Mesenchymal stem cell of Wharton's jelly (primary cell): ENCODE results near the genes JAKMIP3, CFAP46 and ADGRA1.

- CAGE, long polyA plus RNA: no peak
Observed at GRCh38 chr10:132037177-132037510, 28.6 kb upstream of the JAKMIP3 start.

DNA sequence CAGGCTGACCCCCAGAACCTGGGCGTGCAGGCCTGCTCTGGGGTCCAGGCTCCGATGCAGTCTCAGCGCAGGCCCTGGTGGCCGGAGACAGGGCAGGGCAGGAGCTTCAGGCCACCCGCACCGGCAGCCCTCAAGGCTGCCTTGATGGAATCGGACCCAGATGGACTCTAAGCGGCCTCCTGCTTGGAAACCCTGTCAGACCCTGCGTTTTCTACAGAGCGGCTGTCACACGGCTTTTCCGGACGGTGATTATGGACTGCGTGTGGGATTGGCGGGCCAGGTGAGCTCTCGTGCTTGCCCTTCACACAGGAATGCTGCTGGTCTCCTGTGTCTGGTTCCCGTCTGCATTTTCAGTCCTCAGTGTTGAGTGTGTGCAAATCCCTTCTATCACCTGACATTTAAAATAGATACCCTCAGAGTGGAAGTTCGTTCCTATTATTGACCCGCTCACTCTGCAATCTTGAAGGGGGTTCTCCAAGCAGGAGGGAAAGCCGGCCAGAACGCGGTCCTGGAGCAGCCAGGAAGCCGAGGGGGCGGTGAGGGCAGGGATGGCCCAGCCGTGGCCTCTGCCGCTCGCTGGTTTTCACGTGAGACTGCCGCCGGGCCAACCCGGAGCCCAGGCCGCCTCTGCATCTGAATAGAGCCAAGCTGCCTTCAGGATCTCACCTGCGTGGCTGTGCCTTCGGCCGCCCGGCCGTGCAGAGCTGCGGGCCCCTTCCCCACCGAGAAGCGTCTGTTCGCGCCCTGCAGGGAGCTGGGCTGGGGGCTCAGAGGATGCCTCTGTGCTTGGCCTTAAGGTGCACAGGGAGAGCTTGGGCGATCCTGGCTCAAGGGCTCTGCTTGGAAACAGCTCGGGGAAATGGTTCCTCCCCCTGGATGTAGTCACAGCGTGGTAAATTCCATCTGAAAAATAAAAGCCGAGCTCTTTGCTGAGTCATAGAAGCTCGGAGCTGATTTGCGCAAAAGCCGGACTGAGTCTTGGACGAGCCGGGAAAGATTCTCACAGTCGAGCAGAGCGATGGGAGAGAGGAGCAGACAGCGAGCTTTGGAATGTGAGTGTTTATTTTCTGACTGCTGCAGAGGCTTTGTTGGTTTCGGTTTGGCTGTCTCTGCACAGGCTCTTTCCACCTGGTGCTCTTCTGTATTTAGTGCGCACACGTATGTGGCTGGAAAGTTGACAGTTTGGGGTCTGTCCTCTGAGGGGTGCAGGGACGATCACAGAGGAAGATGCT, at the start of gene JAKMIP3:
TSS of gene JAKMIP3 (plus strand) at position 937 of the 1,232 bp plus-strand sequence.
- CAGE, long polyA plus RNA: no peak

DNA sequence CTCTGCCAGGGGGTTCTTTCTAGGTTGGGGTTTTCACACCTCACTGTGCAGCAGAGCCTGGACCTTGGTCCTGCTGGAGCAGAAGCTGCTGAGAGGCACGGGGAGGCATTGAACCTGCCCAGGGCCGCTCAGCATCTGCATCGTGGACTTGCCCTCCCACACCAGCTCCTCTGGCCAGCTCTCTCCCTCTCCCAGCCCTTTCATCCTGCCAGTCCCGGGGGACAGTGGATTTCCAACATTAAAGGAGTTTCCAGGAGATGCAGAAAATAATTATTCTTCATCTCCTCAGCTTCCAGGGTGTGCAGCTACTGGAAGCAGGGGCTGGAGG, 42.4 kb downstream of the JAKMIP3 start:
- CAGE, long polyA plus RNA: no peak

GRCh38 chr10:132320028-132320449, 12.0 kb upstream of the LRRC27 start:
- CAGE, long polyA plus RNA: no peak

DNA sequence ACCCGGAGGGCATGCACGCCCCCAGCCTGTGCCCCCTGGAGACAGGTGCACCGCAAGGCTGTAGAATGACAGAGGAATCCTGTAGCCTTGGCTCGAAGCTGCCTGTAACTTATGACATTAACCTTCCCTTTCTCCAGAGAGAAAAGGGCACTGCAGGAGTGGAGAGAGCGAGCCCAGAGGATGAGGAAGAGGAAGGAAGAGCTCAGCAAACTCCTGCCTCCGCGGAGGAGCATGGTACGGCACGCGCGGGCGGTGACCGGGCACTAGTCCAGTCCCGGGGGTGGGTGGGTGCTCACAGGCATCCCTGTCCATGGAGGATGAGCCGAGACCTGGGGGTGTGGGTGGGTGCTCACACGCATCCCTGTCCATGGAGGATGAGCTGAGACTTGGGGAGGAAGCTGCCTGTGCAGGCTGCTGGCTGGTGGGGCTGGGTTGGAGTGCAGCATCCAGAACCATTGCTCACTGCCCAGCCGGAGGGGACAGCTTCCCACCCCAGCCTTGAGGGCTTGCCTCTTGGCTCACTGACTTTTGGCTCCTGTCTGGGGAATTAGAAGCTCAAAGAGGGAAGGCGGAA, 23.7 kb downstream of the LRRC27 start:
- CAGE, long polyA plus RNA: no peak

DNA sequence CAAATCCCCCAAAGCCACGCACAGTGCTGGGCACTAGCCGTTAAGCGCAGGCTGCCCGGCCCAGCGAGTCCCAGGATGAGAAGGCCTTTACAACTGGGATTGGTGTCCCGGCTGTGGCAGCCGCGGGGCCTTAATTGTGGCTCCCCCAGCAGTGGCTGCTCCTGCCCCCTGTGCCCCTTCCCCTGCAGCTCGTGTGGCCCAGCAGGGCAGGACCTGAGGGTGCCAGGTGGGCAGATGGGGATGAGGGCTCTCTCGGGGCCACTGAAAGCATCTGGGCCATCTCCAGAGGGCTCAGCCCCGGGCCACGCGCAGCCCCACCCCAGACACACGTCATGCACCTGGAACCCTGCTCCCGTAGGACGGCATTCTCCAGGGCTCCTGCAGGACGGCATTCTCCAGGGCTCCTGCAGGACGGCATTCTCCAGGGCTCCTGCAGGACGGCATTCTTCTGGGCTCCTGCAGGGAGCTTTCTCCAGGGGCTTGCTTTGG, 6.7 kb downstream of the PWWP2B start:
- CAGE, long polyA plus RNA: no peak

DNA sequence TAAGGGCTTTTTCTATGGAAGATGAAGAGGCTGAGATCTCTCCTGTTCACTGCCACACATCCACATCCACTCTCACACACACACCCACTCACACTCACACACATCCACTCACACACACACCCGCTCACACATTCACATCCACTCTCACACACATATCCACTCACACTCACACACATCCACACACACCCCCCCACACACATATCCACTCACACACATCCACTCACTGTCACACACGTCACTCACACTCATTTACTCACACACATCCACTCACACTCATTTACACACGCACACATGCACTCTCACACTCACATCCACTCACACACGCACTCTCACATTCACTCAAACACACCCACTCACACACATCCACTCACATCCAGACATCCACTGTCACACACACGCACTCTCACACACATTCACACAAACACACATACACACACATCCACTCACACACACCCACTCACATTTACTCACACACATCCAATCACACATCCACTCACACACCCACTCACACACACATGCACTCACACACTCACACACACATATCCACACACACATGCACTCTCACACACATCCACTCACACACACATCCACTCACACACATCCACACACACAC, 18.2 kb downstream of the PWWP2B start:
- CAGE, long polyA plus RNA: no peak

GRCh38 chr10:132417675-132418514, 20.9 kb downstream of the PWWP2B start:
- CAGE, long polyA plus RNA: no peak

GRCh38 chr10:132422200-132422753, 25.3 kb downstream of the PWWP2B start:
- CAGE, long polyA plus RNA: no peak

- CAGE, long polyA plus RNA: no peak
Observed at GRCh38 chr10:132548180-132548969, 10.8 kb downstream of the INPP5A start.

GRCh38 chr10:132588015-132589141, 50.8 kb downstream of the INPP5A start:
- CAGE, long polyA plus RNA: no peak

DNA sequence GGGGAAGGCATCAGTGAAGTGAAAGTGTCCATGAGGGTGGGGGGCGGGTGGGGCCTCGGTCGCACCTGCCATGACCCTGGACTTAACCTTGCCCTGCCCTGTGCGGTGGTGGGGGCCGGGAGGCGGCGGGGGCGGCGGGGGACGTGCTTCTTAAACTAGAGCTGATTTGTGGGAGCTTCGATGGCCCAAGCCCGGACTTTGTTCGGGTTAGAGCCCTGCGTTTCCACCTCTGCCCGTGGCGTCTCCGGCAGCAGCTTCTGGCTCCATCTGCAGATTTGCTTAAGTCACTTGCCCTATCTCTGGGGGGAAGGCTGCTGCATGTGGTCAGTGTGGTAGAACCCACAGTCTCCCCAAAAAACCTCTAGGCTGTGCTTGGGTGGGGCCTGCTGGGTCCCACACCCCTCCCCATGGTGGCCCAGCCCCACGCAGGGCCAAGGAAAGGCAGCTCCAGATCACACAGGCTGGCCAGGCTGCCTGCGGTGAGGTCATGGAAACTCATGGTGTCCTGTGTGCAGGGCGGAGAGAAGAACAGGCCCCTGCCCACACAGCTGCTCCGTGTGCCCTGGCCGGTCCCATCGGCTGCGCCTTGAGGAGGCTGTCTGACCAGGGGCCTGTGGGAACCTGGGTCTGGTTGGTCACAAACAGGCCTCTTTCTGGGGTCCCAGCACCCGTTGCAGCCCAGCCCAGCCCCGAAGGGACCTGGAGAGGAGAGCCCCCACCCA, 93.2 kb downstream of the INPP5A start:
- CAGE, long polyA plus RNA: no peak

- CAGE, long polyA plus RNA: no peak
Observed at GRCh38 chr10:132631396-132632101, 94.0 kb downstream of the INPP5A start.

DNA sequence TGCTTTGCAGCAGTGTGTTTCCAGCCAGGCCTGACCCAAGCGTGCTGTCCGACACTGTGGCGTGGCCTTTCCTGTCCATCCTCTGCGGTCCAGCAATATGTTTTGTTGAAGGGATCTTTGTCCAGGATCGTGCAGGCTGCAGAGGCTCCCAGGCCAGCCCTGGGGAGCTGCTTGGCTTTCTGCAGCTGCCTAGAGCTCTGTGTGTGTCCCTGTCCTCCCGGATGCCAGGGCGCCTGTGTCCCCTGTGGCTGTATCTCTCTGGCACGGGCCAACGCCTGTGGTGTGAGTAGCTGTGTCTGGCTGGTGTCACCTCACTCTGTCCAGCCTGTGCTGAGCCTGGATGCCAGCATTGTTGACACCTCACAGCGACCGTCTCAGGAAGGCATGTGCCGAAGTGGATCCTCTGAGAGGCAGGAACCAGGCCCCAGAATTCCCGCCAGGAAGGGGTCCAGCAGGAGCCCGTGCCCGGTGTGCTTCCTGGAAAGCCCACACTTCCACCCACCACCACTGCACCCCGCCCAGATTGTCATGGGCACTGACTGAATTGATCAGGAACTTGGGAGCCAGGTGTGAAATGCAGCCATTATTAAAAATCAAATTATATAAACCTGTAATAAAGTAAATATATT, 94.6 kb downstream of the INPP5A start:
- CAGE, long polyA plus RNA: no peak

DNA sequence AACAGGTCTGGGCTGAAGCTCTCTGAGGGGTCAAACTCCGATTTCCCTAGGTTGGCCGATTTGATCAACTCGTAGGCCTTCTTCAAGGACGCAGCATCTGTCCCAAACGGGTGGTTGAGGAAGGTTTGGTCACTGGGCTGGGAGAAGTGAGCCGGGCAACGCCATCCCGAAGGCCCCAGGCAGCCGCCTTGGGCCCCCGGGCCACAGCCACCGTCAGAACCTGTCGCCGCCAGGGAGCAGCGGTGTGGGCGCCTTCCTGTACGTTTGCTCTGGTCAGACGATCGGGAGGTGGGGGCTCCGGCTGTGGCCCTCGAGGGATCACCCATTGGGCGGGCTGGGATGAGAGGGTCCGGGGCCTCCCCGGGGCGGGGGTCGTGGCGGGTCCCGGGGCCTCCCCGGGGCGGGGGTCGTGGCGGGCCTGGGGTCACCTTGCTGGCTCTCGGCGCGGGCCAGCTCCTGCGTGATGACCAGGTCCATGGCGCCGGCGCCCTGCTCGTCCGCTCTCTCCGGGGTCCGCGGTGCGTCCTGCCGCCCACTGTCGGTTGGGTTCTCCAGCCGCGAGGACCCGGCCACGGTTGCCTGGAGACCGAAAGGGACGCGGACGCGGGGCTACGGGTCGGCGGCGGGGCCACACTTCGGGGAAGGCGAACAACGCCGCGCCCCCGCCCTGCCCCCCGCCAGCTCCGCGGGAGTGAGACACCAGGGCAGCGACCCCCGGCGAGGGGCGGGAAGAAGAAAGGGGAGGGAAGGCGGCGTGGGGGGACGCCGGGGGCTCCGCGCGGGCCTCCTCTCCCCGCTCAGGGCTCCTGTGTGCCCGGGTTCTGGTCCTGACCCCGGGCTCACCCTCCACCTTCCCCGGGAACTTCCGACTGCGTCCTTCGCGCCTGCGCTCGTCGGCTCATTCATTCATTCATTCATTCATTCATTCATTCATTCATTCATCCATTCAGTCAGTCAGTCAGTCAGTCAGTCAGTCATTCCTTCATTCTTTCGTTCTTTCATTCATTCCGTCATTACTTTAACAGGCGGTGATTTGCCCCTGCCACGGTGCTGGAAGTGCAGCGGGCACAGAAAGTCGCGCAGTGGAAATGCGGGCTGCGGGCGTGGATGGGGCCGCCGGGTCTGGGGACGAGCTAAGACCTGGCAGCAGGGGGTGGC, at the start of gene CFAP46:
TSS of gene CFAP46 (minus strand) at position 563 of the 1,158 bp plus-strand sequence.
- CAGE, long polyA plus RNA: no peak

DNA sequence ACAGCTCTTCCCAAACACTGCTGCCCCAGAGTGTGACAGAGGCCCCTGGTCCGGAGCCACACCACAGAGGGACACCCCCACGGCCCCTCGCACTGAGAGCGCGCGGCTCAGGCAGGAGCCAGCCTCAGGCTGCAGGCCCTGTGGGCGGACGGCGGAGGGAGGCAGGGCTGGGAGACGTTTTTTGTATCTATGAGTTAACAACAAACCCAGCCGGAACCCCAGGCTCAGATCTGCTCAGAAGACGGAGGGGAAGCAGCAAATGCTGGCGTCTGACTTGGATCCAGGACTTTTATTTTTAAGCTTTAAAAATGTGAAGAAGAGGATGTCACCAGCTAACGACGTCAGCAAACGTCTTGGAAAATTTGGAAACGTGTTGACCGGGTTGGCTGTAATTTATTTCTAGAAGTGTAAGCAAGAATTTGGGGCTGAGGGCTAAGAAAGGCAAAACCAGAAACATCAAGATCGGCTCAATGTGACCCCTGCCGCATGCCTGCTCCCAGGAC, 18.7 kb upstream of the CFAP46 start:
- CAGE, long polyA plus RNA: no peak

DNA sequence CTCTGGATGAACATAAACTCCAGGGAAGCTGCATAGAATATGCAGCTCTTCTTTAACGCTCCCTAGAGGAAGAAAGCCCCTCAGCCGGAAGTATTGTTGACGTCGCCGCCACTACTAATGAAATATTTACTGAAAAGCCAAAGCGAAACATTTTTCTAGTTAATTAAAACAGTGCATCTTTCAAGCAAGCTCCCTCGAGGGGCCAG, 72.6 kb upstream of the ADGRA1 start:
- CAGE, long polyA plus RNA: no peak

- CAGE, long polyA plus RNA: no peak
Observed at GRCh38 chr10:133087332-133088187, at the start of gene ADGRA1. Gene ADGRA1, plus strand, starts transcription at chr10:133087924.

DNA sequence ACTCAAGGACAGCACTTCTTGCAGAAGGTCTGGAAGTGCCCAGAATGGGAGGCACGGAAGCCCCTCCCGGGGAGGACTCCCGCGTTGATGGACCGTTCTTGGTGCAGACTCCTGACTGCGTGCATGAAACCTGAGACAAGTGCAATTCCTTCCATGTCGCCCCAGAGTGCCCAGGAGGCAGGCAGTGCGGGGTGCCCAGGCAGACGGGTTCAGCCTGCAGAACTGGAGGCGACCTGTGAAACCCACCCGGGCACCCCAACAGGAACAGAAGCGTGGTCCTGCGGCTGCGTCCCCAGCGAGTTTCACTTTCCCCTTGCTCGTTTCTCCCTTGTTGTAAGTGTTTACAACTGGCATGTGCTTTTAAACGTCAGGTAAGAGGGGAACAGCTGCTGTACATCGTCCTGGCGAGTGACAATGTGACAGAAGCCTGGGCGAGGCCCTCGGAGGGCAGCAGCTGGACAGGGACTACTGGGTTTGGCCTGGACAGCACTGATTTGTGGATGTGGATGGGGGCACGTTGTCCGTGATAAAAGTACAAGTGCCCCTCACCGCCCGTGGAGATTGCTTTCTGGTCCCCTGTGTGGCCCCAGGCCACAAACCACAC, 3.8 kb downstream of the VENTX start:
- CAGE, long polyA plus RNA: no peak

DNA sequence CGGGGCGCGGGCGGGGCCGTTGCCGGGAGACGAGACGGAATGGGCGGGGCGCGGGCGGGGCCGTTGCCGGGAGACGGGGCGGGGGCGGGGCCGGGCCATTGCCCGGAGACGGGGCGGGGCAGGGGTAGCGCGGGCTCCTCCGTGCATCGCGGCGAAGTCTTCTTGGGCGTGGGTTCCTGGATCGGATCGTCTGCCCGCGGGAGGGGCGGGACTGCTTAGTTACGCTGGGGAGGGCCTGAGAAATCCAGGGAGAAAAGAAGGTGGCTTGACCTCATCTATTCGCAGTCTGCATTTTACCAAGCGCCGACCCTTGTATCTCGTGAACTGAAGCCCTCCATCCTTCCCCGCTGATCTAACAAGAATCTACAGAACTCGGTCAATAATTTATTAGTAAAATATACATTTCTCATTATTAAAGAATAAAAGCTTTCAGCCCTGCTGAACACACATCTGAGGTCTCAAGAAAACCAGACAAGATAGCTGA, 14.6 kb downstream of the ADAM8 start:
- CAGE, long polyA plus RNA: no peak